CD14-positive monocyte (primary cell): Measurements from ENCODE around the gene RNF187.

DNA sequence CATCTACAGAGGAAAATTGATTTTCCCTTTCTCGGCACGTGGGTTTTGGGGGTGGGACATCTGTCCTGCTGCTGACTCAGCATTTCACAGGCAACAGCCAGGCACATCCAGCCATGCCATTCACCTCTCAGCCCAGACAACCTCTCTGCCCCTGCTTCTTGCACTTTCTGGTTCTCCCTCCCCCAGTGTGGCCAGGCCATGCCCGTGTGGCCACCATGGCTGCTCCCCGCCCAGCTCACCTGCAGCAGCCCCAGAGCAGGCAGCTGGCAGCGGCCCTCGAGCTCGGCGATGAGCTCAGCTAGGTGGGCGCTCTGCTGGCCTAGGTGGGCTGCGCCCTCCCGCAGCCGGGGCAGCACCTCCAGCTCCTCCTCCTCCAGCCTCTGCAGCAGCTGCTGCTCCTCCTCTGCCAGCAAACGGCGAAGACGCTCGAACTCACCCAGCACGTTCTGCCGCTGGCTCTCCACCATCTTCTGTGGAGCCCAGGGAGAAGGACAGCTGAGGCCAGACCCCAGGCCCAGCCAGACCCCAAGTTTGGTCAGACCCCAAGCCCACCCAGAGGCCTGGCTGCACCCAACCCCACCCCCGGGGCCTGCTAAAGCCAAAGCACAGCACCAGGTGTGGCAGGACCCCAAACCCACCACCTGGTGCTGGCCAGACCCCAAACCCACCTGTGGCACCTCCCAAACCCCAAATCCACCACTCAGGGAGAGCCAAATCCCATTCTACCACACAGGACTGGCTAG, 5.7 kb downstream of the TRIM11 start:
- CAGE, long polyA plus RNA = no peak

GRCh38 chr1:228486968-228487471, at the start of gene RNF187:
TSS of gene RNF187 (plus strand) at chr1:228487382.
- CAGE, long polyA plus RNA = no peak

DNA sequence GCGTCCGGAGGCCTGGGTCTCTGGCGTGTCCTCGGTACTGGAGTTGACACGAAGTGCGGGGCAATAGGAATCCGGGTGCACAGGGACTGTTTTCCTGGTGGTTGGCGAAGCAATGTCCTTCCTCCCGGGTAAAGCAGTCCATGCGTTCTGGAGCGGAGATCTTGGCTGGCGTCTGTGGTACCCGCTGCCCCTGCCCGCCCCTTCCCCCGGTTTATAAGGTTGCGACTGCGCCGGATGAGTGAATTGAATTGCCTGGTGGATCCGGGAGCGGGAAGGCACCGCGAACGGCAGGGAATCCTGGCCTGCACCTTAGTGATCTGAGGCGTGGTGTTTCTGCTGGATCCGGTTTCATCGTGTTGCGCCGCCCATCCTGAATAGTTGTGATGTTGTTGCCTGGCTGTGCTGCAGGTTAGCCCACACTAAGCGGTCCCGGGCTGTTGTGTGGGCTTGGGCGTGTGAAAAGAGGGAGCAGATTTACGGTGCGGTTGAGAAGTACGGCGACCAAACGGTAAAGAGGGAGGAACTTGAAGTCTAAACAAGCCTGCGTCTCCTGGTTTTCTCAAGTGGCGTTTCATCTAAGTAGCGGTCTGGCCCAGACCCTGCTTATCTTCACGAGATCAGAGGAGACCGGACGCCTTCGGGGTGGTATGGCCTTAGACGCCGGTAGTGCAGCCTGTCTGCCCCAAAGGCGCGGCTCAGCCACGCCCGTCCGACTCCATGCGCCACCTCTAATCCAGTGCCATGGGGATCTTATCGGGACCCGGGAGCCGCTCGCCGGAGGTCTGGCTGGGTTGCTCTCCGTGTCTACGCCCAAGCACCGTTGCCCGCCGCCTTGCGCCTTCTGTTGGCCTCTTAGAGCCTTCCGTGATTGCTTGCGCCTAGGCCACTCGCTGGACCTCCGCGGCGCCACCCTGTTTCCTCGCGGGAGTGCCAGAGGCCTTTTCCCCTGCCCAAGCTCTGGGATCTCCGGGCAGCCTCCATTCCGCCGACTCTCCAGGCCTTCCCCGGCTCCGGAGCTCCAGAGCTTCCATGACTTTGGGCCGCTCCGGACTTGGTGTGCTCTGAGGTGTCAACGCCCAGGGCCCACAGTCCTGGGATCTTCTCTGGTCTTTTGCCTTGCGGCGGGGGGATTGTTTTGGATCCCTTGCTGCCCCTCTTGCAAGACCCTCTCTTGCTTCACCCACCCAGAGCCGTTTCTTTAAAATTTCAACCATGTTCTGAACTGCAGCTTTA, 87.5 kb upstream of the RHOU start:
- CAGE, long polyA plus RNA = no peak

GRCh38 chr1:228833820-228834221, 98.5 kb downstream of the RHOU start:
- CAGE, long polyA plus RNA = no peak

DNA sequence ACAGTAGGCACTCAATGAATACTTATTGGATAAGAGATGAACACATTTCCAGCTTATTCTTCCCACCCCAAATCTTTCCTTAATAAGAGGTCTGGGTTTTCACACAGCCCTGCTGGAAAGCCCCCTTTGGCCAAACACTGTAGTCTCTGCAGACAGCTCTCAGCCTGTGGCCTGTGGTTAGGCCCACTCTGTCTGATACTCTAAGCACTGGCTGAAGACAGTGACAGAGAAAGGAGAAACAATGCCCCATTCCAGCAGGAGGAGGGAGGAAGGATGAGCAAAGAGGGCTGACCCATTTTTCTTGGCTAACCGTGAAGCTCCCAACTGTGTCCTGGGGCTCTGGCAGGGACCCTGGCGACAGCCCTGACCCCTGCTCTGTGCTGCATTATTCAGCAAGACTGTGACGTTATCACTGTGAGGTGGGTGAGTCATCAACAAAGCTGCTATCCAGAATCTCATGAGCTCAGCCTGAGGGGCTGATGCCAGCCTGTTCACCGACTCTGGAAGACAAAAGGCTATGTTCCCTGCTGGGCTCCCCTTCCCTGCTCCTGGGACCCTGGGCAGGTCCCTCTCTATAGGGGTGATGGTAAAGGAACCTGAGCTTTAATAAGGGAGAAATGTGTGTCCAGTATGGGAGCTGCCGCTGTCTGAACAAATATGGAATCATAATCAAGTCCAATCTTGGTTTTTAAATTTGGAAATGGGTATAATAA, 106.9 kb downstream of the RHOU start:
- CAGE, long polyA plus RNA = no peak

DNA sequence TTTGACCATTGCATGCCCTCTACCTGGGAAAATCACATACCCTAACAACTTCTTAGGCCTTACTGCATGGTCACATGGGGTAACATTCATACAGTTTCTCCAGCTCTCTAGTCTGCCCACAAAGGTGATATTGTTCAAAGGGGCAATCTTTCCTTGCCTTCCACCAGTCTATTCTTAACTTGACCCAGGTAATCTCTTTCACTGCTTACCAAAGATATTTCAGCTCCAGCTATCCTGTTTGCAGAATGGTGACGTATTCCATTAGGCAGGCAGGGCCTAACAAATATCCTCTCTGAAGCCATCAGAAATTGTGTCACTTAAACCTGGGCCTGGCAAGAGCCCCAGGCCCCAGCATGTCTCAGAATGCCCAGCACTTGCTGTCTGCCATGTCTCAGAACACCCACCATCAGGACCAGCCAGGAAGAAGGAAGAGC, 157.8 kb upstream of the RAB4A start:
- CAGE, long polyA plus RNA = no peak

GRCh38 chr1:229164777-229165334, 106.1 kb upstream of the RAB4A start:
- CAGE, long polyA plus RNA = no peak

- CAGE, long polyA plus RNA = no peak
These were observed 87.0 kb upstream of the RAB4A start for GRCh38 chr1:229183661-229184659.

DNA sequence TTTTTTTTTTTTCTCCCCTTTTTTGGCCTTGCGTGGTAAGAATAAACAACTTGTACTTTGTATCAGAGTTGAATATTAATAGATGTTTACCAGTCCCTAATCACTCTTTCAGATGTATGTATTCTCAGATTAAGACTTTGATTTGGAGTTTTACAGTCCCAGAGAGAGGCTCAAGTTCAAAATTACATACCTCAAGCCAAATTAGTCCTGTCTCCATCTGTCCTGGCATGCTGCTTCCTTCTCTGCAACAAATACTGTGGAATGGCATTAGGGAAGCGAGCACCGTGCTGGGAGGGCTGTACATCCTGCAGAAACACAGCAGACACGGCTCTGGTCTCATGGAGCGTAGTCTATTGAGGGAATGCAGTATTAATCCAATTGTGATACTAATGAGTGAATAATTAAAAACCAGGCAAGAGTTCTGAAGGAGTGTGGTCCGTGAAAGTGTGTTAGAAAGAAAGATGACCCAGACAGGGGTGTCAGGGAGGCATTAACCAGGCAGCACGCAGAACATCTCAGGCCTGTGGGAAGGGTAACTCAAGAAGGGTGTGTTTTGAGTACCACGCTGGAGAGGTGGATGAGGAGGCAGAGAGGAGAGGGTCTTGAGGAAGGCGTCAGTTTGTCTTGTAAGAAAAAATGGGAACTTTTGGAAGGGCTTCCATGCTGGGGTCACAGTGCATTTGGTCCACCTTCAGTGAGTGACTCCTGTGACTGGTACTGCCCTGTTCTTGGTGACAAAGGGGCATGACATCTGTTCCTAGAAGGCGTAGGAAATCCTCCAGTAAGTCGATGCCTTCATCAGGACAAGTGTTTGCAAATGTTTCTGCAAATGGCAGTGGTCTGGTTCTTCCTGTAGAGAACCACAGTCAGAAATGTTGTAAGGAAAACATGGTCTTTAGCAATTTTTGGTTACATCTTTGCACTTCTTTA, 1.5 kb downstream of the RAB4A start:
- CAGE, long polyA plus RNA = no peak

DNA sequence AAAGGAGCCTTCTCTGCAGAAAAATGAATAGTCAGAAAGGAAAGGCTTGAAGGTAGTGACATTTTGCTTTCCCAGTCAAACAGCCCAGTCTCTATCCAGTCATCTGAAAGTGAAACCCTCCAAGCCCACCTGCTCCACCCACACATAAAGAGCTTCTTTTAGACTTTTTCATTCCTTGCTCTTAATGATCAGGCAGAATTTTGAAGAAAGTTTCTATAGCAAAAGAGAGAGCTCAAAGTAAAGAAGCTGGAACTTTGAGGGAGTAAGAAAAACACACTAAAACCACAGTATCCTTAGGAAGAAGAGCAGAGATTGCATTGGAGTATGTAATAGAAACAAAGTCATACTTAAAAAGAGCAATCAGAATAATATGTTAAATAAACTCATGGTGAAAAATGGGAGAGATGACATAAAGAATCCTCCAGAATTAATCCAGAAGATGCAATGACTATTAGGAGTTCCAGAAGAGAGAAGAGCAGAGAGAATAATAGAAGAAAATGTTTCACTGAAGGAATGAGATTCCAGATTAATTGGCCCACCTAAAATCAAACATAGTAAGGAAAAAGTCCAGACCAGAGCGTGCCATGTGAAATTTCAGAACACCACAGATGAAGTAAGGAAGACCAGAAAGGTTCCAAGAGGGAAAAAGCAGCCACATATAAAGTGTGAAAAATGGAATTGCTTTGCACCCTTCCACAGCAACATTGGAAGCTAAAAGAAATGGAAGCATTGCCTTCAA, 19.7 kb downstream of the RAB4A start:
- CAGE, long polyA plus RNA = no peak

DNA sequence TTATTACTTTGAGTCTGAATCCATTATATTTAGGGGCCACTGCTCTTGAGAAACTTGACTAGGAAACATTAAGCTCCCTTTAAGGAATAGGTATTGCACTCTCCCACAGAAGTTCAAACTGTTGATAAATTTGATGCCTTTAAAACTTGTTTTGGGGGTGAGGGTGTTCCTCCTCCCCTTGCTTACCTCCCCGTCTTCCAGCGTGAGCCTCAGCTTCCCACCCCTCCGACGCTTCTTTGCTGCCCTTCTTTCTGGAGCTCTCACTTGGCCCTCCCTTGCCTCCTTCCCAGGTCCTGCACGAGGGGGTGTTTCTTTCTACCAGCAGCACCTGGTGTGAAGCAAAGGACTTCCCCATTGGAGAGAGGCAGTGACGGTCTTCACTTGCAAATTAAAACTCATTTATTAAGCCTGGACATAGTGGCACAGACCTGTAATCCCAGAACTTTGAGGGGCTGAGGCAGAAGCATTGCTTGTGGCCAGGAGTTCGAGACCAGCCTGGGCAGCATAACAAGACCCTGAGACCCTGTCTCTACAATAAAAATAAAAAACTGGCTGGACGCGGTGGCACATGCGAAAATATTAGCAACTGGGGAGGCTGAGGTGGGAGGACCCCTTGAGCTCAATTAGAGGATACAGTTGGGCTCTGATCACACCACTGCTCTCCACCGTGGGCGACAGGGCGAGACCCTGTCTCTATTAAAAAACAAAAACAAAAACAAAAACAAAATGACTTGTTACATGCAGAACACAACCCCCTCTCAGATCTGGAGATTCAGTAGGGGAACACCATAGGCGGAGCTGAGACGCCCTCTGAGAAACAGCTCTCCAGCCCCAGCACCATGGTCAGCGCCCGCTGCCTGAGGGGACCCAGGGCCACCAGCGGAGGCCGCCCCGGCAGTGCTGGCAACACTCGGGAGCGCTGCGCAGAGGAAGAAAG, 3.5 kb downstream of the ACTA1 start:
- CAGE, long polyA plus RNA = no peak

DNA sequence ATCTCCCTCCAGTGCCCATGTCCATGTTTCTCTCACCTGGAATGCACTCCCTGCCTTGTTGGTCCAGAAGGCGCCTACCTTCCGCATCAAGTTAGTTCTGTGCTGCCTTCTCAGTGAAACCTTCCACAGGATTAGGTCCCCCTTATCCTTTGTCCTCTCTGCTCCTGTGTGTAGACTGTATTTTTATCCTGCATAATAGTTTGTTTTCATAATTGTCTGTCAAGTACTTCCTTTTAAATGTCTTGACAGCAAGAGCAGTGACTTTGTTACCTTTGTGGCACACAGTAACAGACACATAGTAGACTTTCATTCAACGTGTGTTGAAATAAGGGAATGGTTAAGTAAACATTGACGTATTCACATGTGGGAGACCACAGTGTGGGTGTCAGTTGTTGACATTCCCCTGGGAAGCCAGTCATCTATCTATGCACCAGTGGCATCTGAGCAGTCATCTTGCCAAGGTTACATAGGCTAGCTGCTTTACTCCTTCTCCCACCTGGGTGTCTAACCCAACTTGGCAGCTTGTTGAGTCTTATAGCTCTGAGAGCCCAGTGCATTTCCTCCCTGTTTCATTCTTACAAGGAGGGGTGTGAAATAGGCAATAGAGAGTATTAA, 1.4 kb upstream of the NUP133 start:
- CAGE, long polyA plus RNA = no peak

GRCh38 chr1:229600412-229601202, 25.3 kb downstream of the TAF5L start:
- CAGE, long polyA plus RNA = no peak

- CAGE, long polyA plus RNA = no peak
These were observed 90.0 kb downstream of the URB2 start for GRCh38 chr1:229715963-229716470.

- CAGE, long polyA plus RNA = no peak
These were observed 218.5 kb downstream of the URB2 start for GRCh38 chr1:229844557-229844940.

DNA sequence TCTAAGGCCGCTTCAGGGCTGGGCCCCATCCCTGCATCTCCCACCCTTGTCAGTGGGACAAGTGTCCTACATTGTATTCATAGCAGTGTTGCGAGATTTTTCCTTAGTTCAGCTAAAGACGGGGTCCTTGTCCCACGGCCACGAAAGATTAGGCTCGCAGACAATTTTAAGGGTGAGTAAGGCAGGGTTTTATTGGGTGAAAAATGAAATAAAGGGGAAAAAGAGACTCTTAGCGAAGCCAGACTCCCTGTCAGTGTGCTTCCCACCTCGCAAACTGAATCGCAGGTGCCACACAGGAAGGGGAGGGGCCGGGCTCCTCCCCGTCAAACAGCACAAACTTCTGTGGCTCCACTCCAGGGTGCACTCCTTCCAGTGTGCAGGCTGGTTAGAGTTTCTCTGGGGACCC, 37.9 kb upstream of the GALNT2 start:
- CAGE, long polyA plus RNA = no peak

- CAGE, long polyA plus RNA = no peak
These were observed 3.4 kb downstream of the GALNT2 start for GRCh38 chr1:230070365-230070966.

DNA sequence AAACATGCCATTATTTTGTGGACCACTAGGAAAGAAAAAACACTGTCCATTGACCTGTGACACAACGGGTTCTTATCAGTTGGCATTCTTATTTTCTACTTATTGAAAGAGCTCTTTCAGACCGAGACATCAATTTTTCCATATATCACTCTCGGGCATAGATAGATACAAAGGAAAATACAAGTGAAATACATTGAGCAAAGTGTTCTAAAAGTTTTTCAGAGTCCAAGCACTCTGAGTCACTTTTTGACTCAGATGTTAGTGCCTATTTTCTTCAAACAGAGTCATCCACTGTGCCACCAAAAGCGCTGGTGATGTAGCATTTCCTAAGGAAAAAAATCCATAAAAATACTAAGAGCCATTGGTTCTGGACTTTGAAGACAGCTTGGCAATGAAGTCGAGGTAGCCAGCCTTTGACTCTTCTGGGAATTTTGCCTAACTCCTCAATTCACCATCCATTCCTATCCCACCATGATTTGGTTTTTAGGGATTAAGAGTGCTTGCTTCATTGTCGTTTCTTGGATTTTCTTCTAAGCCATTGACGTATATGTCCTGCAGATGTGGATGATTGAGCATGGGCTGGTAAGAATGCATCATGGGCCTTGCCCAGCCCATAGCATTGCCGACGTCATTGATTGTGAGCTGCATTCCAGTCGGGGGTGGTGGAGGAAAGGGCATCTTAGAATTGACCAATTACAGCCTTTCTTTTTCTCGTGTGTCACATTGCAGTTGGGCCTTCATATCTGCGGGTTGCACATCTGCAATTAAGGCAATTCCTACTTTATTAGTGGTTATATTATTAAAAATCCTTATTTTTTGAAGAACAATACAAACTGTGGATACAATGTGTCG, 10.6 kb downstream of the GALNT2 start:
- CAGE, long polyA plus RNA = no peak

GRCh38 chr1:230122698-230123790, 56.0 kb downstream of the GALNT2 start:
- CAGE, long polyA plus RNA = no peak

GRCh38 chr1:230149984-230150362, 82.9 kb downstream of the GALNT2 start:
- CAGE, long polyA plus RNA = no peak